Endodermal cell (in vitro differentiated cells): ENCODE measurements around the genes NOD2, SALL1 and AKTIP.

GRCh38 chr16:50627175-50627714, 53.9 kb downstream of the SNX20 start:
- PRO-cap: no peak

DNA sequence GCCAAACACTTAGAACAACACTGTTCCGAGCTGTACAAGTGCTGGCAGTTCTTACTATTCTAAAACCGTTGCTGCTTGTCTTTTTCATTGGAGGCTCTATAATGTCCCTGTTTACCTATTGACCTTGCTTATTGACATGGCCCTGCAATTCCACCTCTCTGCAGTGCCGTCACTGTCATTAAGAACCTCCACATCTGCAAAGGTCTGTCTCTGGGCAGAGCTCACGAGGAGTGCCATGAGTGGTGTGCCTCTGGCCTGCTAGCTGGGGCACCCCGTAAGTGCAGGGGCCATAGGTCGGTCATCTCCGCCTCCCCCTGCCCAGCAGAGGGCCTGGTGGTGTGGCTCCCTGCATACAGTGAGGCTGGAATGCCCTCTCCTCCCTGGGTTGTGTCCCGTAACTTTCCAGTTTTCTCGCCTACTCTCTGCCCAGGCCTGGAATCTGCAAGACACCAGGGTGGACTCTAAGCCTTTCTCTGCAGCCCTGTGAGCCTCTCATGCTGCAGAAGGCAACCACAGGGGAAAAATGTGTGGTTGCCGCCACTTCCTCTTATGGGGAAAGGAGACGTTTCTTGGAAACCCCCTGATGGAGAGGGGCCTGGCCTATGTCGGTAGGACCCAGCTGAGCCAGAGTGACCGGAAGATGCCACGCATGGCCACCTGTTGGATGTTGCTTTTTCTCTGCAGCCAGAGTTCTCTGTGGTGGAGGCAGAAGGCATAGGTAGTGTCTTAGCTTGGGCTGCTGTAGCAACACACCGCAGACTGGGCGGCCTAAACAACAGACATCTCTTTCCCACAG, 2.7 kb upstream of the SNX20 start:
- PRO-cap: no peak

GRCh38 chr16:50684574-50685781, 3.9 kb upstream of the SNX20 start:
- PRO-cap: no peak

DNA sequence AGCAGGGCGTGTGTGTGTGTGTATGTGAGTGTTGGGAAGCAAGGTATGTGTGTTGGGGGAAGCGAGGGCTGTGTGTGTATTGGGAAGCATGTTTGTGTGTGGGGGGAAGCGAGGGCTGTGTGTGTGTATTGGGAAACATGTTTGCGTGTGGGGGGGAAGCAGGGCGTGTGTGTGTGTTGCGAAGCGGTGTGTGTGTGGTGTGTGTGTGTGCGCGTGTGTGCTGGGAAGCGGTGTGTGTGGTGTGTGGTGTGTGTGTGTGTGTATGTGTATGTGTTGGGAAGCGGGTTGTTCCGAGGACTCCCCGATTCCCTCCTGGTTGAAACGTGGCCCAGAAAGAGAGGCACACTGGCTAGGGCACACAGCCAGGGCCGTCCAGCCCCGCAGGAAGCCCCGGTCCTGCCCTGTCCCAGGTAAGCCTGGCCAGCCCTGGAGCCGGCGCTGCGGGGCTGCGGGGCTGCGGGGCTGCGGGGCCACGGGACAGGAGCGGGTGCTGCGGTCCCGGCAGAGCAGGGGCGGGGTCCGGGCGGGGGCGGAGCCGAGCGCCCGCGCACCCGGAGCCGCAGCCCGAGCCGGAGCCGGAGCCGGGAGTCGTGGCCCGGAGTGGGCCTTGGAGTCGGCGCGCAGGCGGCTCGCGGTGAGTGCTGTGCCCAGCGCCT, at the start of gene NOD2:
Gene NOD2 (plus strand): TSS at position 578 of the 656 bp plus-strand sequence.
- PRO-cap: unidirectional peak, plus-strand start at position 587 of the sequence

DNA sequence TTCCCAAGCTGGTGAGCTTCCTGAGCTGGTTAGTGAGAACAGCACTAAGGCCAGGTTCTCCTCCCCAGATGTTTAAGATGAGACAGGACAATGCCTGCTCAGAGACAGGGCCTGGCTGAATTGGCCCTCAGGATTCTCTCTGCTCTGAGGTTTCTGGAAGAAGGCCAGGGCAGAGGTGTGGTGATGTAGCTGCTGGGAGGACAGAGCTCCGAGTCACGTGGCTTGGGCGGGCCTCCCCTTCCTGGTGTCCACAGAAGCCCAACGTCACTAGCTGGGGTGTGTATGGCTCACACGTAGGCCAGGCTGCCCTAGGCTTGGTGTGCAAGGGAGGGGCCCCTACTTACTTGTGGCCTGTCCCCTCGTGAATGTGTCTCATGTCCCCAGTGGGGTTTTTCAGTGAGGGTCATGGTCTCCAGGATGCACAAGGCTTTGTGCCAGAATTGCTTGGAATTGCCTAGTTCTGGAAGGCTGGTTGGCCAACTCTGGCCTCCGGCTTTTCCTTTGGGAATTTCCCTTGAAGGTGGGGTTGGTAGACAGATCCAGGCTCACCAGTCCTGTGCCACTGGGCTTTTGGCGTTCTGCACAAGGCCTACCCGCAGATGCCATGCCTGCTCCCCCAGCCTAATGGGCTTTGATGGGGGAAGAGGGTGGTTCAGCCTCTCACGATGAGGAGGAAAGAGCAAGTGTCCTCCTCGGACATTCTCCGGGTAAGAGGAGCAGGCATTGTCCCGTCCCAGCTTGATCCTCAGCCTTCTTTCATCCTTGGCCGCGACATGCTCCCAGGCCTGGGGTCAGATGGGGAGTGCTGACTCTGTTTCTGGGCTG, 3.4 kb downstream of the NOD2 start:
- PRO-cap: no peak

DNA sequence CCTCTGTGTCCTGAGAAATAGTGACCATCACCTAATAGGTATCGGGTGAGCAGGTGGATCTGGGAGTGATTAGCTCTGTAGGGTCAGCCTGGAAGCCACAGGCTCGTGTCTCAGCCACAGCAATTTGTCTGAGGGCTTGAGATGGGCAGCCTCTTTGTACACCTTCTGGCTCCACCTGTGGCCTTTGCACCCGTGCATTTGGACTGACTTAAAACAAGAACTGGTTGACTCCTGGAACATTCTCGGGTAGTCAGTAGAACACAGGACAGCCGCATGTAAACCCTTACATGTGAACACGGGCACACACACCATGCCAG, 35.9 kb downstream of the SALL1 start:
- PRO-cap: no peak

DNA sequence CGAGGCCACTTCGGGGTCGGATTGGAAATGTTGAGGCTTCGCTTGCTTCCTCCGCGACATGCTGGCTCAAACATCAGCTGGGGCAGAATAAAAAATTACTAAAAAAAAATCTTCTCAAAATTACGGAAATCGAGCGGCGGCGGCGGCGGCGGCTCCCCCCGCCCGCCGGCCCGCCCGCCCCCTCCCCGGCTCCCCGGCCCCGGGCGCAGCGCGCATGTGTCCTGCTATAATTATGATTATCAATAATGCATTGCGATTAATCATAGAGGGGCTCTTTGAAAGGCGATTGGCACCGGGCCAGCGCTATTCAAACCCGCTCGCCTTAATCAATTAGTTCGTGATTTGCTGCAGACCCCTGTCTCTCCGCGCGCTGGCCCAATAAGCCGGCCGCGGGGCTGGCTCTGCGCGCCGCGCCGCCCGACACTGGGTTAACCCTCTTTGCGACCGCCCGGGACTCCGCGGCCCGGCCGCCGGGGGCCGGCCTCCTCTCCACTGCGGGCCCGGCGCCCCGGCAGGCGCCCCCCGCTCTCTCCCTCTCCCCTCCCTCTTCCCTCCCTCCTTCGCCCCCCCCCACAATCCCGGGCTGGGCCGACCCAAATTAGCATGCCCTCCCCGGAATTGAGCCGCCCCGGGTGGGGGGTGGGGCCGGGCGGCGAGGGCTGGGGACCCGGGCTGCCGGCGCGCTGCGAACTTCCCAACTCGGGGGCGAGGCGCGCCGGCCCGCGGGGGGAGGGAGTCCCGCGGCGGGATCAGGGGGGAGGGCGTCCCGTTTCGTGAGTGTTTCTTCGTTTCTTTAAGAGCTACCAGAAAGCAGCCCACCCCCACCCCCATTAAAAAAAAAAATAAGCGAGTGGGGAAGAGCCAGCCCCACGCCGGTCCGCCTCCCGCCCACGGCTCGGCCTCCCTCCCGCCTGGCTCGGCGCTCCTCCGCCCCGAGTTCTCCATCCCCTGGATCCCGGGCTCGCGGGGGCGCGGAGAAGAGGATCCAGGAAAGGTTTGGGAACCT, at the start of gene SALL1:
Gene SALL1 (minus strand): TSS at position 89 of the 1,006 bp plus-strand sequence.
- PRO-cap: bidirectional peak, plus-strand start at position 454 of the sequence, minus-strand start at position 403 of the sequence

GRCh38 chr16:51153536-51154098, 2.5 kb upstream of the SALL1 start:
- PRO-cap: no peak

DNA sequence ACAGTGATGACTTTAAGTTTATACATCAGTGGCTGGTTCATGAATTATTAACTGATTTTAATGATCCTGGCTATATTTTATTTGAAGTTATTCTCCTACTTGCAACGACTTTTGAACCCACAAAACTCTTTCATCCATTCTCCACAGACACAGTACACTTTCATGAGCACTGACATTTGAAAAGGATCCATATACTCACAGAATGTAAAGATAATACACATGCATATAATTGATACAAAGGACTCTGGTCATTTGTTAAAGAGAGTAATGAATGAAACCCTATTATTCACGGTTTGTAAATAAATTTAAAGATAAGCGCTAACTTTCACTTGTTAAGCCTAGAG, 3.3 kb downstream of the TOX3 start:
- PRO-cap: no peak

GRCh38 chr16:53042078-53043167, 10.3 kb downstream of the CHD9NB start:
- PRO-cap: no peak

- PRO-cap: bidirectional peak, plus-strand start at chr16:53044047, minus-strand start at chr16:53043690; unidirectional peak, minus-strand start at chr16:53044051; unidirectional peak, minus-strand start at chr16:53044161; unidirectional peak, minus-strand start at chr16:53044216
These were observed 8.6 kb downstream of the CHD9NB start for GRCh38 chr16:53043930-53044694.

DNA sequence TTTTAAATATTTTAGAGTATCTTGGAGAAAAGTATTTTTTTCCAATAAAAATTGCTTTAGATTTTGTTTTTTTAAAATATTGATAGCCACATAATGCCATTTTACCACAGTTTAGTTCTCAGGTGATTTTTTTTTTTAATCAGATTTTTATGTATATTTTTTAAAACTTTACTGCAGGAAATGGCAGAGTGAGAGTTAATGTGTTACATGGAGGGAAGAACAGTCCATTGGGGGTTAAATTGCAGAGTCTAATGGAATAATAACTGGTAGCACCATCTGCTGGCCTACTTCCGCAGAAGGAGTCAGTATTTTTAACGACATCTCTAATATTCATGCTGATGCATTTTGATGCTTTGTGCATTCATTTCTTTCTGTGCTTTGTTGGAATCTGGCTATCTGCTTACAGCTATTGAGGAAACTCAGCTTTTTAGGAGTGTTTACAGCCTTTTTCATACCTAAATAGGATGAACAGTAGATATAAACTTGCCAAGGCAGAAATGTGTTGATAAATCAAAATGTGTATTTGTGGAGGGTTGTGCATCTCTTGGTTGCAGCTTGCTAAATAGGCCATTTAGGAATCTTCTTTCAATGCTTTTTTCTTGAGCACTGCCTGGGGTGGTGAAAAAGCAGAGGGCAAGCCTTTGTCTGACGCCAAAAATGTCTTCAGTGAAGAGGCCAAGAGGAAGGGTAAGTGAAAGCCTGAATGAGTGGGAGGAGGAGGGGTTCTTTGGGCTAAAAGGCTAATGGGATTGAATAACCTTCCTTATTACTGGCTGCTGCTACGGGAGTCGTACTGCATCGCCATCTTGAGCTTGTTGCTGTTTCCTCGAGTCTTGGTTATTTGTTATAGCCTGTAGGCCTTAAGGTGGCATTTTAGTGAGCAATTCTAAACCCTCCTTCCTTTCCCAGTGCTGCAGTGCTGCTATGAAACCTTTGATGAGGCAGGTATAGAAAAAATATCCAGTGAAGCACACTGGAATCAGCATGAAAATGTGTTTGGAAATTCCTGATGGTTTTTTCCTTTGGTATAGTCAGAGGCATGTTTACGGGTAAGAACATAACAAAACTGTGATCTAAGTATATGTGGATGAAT, 153.2 kb downstream of the CHD9 start:
- PRO-cap: bidirectional peak, plus-strand start at position 787 of the sequence, minus-strand start at position 820 of the sequence

- PRO-cap: no peak
These were observed 176.6 kb downstream of the CHD9 start for GRCh38 chr16:53231377-53231748.

GRCh38 chr16:53502186-53503402, at the start of gene AKTIP:
AKTIP (minus strand) TSS chr16:53503209.
- PRO-cap: bidirectional peak, plus-strand start at chr16:53502696, minus-strand start at chr16:53502674; unidirectional peak, minus-strand start at chr16:53503206

- PRO-cap: unidirectional peak, plus-strand start at chr16:53503623; unidirectional peak, plus-strand start at chr16:53503682
These were observed 449 bp upstream of the AKTIP start for GRCh38 chr16:53503403-53503913.

GRCh38 chr16:53756583-53757075, 52.7 kb downstream of the FTO start:
- PRO-cap: no peak

GRCh38 chr16:53946959-53947612, 243.1 kb downstream of the FTO start:
- PRO-cap: no peak

GRCh38 chr16:53997794-53998343, 288.7 kb downstream of the IRX3 start:
- PRO-cap: no peak

DNA sequence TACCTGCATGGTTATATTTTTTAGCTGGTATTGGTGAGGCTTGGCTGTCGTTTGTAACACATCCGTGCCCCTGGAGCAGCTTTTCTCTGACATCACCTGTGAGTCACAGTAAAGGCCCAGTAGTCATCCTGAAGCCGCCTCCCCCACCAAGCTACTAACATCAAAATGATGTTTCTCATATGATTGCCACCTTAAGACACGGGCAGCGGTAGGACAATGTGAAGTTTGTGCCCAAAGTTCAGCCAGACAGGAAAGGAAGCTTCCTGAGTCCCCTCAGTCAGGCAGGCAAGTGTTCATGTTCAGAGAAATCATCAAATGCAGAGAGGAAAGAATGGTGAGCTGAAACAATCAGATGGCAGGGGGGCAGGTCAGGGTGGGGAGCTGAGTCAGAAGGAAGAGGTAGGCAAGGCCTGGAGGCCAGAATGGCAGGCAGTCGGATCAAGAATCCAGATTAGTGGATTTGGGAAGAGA, 209.2 kb downstream of the IRX3 start:
- PRO-cap: no peak

- PRO-cap: no peak
These were observed 46.3 kb downstream of the IRX3 start for GRCh38 chr16:54240289-54240606.